CMK (cell line): Measurements from ENCODE around the genes FCHO1 and CCDC124.

GRCh38 chr19:17192594-17193066, 22.5 kb upstream of the USE1 start:
- RRBS = 98% methylated on average over 13 of the region's 23 CpGs

- RRBS = no CpG with 5 or more reads among the region's 9 CpGs
Observed at GRCh38 chr19:17239971-17240329, 5.8 kb downstream of the NR2F6 start.

GRCh38 chr19:17305926-17306981, 582 bp downstream of the MRPL34 start:
- RRBS = 1% methylated on average over 15 of the region's 59 CpGs

- RRBS = 93% methylated on average over 1 of the region's 26 CpGs
Observed at GRCh38 chr19:17338795-17339470, 1.6 kb downstream of the GTPBP3 start.

- RRBS = no CpG with 5 or more reads among the region's 16 CpGs
Observed at GRCh38 chr19:17365589-17365996, 11.5 kb downstream of the PLVAP start.

DNA sequence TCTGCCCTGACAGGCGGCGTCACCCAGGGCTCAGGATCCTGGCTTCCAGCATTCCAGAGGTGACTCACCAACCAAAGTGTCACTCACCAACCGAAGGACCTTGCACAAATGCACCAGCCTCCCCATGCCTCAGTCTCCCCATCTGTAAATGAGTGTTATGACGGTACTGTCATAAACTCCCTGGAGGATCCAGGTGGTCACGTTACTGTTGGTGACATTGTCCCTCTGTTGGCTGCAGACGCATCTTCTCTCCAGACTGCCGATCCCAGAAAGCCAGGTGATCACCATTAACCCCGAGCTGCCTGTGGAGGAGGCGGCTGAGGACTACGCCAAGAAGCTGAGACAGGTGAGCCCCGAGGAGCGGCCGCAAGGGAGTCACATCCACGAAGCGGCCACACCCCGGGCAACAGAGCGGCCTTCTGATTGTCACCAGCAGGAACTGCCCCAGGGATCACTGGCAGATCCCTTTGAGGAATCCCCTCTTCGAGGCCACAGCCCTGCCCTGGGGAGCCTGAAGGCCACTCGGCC, 4.5 kb downstream of the PGLS start:
- RRBS = no CpG with 5 or more reads among the region's 19 CpGs

GRCh38 chr19:17522799-17523744, 4.0 kb upstream of the NIBAN3 start:
- RRBS = 1% methylated on average over 4 of the region's 22 CpGs

- RRBS = 93% methylated on average over 3 of the region's 17 CpGs
Observed at GRCh38 chr19:17580554-17580911, 25.1 kb downstream of the COLGALT1 start.

DNA sequence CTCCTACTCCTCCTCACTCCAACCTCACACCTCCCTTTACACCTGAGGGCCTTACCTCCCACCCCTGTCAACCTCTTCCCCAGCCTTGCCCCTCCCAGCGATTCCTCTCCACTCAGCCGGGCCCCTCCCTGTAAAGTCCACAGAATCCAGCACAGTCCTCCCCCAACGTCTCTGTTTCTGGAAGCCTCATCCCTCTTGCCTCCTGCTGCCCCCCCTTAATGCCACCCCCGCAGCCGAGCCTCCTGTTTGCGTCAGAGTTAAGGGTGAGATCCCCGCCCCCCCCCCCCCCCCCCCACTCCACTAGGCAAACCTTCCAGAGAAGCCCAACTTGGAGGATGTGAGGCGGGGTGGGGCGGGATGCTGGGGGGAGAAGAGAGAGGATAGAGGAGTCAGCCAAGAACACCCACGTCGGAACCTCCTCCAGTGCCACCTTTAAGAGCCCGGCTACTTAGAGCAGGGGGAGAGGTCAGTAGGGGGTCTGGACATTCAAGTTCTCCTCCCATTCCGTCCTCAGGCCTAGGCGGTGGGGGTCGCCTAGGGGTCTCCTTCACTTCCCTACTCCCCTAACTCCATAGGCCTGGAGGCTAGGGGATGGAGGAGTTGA, 2.0 kb downstream of the UNC13A start:
- RRBS = no CpG with 5 or more reads among the region's 15 CpGs

GRCh38 chr19:17721851-17722117, 2.5 kb downstream of the MAP1S start:
- RRBS = no CpG with 5 or more reads among the region's 6 CpGs

DNA sequence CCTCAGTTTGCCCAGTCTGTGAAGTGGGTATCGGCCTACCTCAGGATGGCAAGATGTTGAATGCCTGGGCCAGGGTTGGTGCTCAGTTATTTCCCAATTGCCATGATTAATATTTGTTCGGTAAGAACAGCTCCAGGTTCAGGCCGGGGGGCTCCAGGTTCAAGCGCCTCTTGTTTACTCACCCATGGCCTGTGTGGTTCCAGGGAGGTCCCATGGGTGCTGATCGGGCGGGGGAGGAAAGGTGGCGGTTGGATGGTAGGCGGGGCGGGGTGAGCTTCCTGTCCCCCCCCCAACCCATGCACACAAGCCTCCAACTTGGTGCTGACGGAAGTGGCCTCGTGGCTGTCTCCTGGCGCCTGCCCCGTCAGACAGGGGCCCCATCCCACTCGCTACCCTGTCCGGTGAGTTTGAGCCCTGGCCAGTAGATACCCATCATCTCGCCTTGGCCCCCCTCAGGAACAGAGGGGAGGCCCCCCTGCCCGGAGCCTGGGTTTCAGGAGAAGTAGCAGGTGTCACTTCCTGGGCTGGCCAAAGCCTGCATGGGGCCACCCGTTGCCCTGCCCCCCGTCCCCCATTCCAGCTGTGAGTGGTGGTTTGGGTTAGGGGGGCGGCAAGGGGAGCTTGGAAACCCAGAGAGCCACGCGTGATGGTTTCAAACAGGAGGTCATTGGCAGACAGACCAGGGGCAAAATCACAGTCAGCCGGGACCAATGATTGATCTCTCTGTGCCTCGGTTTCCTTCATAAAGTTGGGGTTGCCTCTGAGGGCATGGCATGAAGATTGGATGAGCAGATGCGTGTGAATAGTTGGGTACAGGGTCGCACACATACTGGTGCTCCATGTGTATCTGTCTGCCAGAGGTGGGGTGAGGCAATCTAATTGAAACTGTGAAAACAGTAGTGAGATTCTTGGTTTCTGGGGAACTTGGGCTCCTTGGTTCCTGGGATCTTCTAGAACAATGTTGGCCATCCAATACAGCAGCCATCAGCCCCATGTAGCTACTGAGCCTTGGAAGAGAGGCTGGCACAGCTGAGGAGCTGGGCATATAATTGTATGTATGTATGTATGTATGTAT, at the start of gene FCHO1:
TSS of gene FCHO1 (plus strand) at position 301 of the 1,075 bp plus-strand sequence.
- RRBS = 2% methylated on average over 2 of the region's 26 CpGs

- RRBS = no CpG with 5 or more reads among the region's 16 CpGs
Observed at GRCh38 chr19:17764945-17765640, 13.8 kb downstream of the FCHO1 start.

GRCh38 chr19:17790286-17790742, 4.6 kb upstream of the B3GNT3 start:
- RRBS = no CpG with 5 or more reads among the region's 1 CpG

DNA sequence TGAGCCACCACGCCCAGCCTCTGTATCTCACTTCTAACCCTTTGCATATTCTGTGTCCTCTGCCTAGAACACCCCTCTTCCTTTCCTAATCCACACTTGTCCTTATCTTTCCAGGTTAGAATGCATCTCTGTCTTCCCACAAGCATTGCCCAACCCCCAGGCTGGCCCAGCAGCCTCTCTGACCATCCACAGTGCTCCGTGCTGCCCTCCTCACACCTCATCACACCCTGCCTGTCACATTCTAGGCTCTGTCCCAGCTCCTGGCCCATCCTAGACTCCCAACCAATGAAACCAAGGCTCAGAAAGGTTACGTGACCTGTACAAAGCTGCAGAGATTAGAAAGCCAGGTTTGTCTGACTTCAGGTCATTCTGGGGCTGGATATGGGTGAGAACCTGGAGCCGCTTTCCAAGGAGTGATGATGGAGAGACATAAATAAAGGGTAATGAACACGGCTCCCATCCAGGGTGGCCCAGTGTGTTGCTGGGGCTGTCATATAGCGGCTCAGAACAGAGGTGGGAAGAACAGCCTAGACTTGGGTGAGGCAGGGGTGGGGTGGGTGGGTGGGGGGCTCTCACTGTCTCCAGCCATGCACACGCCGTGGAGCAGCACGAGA, 11.1 kb downstream of the JAK3 start:
- RRBS = no CpG with 5 or more reads among the region's 9 CpGs

GRCh38 chr19:17842270-17842626, 5.5 kb downstream of the JAK3 start:
- RRBS = over 99% methylated on average over 4 of the region's 32 CpGs

- RRBS = no CpG with 5 or more reads among the region's 21 CpGs
Observed at GRCh38 chr19:17862495-17863038, 2.9 kb downstream of the RPL18A start.

- RRBS = 2% methylated on average over 13 of the region's 46 CpGs
Observed at GRCh38 chr19:17932793-17933477, at the start of gene CCDC124. CCDC124 (plus strand) TSS chr19:17933015.

DNA sequence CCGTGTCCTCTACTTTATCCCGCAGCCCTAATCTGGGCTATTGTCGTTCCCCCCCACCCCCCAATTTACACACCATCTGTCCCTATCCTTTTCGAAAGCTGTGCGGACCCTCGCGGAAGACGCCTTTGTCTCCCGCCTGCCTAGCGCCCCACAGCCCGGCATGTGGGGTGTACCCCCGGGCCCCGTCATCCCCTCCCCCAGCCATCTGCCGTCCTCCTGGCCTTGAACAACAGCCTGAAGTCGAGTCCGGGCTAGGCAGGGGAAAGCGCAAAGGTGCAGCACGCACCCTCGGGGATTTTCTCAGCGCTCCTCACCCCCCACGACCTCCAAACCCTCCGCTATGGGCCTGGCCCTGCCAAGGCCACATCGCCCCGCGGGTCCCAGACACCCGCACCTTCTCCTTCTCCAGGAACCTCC, 16.1 kb downstream of the CCDC124 start:
- RRBS = 37% methylated on average over 5 of the region's 26 CpGs

DNA sequence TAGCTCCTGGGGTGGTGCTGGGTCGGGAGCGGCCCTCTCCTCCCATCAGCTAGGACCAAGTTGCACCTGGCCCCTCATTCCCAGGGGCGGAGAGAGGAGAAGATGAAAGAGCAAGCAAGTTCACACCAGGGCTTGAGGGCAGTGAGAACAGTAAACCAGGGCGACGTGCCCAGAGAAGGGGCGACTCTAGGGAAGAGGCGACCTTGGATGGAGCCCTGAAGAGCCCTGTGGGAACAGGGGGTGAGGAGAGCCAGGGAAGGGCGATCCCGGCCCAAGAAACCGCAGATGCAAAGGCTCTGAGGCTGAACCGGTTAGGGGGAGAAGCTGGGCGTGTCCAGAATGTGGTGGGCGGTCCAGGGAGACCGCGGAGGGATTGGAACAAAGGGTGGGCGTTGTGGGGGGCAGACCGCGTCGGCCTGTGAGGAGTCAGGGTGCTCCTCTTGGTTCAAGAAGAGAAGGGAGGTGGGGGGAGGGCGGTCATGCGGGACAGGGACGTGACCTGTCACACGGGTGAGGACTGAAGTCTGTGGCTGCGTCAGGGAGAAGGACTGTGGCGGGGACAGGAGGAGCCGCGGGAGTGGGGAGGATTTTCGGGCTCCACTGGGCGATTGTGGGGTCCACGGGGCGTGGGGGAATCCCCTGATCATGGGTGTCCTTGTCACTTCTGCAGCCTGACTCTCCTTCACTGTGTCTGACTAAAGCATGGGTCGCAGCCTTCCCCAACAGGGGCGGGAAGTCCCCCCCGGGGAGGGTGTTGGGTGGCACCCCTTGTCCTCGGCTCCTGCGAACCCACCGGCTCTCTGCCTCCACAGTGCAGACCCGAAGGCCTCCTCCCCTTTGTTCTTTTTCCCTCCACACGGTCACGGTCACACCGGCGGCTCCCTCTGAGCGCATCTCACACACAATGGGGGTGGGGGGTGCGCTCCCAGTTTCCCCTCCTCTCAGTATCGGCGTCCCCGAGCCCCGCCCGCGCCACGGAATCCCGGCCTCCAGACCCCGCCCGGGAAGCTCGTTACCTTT, 16.6 kb upstream of the KCNN1 start:
- RRBS = 2% methylated on average over 15 of the region's 55 CpGs

GRCh38 chr19:18119075-18120220, 21.9 kb downstream of the MAST3 start:
- RRBS = no CpG with 5 or more reads among the region's 28 CpGs